Suprapubic skin (tissue), 4 donors: Measurements from ENCODE around the gene ADAM17.

- PRO-cap, result no peak
- RAMPAGE, long total RNA, 4 experiments, result no peak in any of the 4 experiments
Measured at GRCh38 chr2:9336041-9336789, 87.1 kb downstream of the ITGB1BP1 start.

GRCh38 chr2:9347417-9348071 lies 75.8 kb downstream of the ITGB1BP1 start:
- PRO-cap, result no peak
- RAMPAGE, long total RNA, 4 experiments, result no peak in any of the 4 experiments

DNA sequence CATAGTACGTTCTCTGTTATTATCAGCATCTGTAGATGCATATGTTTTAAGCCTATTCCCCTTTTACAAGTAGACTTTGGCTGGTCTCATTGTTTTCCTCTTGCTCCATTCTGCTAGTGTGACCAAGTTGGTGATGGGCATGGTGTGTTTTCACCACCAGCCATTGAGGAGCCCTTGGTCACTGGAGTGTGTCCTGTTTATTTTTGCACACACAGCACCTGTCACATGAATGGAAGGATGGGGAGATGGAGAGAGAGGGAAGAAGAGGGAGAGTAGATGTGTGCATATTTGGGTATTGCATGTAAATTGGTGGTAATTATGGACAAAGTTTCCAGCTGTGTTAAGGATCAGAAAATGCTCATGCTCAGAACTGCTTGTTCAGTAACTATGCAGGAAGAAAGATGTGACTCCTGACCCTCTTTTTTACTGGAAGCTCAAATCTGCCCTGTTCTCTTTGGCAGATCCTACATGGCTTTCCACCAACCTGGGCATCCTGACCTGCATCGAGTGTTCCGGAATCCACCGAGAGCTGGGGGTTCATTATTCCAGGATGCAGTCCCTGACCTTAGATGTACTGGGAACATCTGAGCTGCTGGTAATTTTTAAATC lies 64.9 kb downstream of the ITGB1BP1 start:
- PRO-cap, result no peak
- RAMPAGE, long total RNA, 4 experiments, result start-site peak on the plus strand in 1 of 4 experiments, centred at position 510 of the sequence, 32 reads per replicate

GRCh38 chr2:9423757-9424550 lies 500 bp downstream of the CPSF3 start:
- PRO-cap, result no peak
- RAMPAGE, long total RNA, 4 experiments, result no peak in any of the 4 experiments

GRCh38 chr2:9491496-9491859 lies 17.1 kb downstream of the IAH1 start:
- PRO-cap, result no peak
- RAMPAGE, long total RNA, 4 experiments, result no peak in any of the 4 experiments

DNA sequence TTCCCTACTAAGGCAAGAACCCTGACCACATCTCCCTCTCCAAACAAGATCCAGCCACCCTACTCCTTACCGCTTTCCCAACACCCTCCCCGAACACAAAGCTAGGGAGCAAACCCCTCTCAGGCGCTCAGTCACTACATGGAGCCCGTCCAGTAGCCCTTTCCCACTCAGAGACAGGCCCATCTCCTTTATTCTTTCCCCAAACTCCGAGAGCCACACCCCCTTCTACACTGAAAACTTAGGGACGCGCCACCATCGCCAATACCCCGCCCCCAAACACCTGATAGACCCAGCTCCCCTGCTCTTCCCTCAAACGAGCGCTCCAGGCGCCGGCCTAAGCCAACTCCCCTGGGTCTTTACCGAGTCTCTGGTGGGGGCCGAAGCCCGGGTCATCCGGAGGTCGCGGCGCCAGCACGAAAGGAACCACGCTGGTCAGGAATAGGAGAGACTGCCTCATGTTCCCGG lies 449 bp downstream of the ADAM17 start:
- PRO-cap, result no peak
- RAMPAGE, long total RNA, 4 experiments, result no peak in any of the 4 experiments

- PRO-cap, result bidirectional peak, plus-strand start at chr2:9555992, minus-strand start at chr2:9555725
- RAMPAGE, long total RNA, 4 experiments, result start-site peak on the minus strand in 2 of 4 experiments, at chr2:9555629-9555791 at its widest, 26 to 398 reads per replicate
Measured at GRCh38 chr2:9555614-9556306, at the start of gene ADAM17. Gene ADAM17 (minus strand): TSS chr2:9555830.

DNA sequence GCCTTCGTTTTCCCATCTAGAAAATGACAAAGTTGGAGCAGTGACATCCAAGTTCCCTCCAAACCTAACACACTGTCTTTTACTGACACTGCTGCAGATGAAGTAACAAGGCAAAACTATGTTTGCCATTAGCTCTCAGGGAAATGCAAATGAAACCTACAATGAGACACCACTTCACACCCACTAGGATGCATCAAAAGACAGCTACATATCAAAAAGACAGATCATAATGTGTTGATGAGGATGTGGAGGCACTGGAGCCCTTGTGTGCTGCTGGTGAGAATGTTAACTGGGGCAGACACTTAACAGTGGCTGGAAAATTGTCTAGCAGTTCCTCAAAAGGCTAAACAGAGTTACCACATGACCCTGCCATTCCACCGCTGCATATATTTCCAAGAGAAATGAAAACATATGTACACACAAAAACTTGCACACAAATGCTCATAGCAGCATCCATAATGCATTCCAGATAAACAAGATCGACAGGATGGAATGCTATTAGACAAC lies 19.7 kb upstream of the YWHAQ start:
- PRO-cap, result no peak
- RAMPAGE, long total RNA, 4 experiments, result no peak in any of the 4 experiments

DNA sequence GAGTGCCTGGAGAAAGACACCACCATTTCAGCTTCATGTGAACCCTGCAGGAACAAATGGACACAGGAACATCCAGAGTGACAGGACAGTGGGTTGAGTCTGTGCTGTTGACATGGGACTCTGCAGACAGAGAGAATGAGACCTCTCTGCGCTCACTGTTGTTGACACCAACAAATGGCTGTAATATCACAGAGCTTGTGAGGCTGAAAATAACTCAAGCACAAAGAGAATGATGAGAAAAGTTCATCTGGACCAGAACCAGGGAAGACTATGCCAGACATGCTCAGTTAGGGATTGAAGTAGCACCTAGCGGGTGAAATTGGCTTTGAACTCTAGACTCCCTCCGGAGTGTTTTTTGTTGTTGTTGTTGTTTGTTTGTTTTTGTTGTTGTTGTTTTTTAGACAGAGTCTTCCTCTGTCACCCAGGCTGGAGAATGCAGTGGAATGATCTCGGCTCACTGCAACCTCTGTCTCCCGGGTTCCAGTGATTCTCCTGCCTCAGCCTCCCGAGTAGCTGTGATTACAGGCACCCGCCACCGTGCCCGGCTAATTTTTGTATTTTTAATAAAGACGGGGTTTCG lies 37.1 kb upstream of the YWHAQ start:
- PRO-cap, result no peak
- RAMPAGE, long total RNA, 4 experiments, result no peak in any of the 4 experiments

DNA sequence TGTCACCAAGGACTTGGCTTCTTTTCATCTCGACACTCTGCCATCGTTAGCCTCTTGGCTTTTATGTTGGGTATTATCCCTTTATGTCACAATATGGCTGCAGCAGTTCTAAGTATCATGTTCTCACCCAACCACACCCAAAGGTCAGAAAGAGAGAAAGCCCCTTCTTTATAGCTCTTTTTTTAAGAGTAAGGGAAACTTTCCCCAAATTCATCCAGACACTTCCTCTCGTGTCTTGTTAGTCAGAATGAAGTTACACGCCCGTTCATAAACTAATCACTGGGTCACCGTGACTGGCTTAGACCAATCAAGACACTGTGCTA lies 104.9 kb upstream of the TAF1B start:
- PRO-cap, result no peak
- RAMPAGE, long total RNA, 4 experiments, result no peak in any of the 4 experiments

DNA sequence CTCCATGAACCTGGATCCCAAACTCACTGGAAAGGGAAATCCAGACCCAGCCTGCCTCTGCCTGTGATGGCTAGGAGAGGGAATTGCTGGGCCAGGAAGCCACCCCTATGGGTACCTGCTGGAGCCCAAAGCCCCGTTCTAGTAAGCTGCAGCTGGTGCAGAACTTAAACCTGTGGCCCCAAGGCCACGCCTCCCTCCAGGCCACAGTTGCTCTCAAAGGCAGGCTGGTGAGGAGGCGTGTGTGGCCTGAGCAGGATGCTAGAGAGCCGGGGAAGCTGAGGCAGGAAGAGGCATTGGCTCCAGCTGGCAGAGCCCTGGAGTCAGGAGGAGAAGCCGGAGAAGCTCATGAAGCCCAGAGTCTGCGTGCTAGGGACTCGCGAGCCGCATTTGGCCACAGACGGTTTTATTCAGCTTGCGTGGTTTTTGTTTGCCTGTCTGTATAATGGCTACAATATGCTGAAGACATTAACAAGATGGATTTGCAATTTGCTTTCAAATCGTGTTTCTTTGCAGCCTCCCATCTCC lies 63.4 kb upstream of the TAF1B start:
- PRO-cap, result no peak
- RAMPAGE, long total RNA, 4 experiments, result no peak in any of the 4 experiments

DNA sequence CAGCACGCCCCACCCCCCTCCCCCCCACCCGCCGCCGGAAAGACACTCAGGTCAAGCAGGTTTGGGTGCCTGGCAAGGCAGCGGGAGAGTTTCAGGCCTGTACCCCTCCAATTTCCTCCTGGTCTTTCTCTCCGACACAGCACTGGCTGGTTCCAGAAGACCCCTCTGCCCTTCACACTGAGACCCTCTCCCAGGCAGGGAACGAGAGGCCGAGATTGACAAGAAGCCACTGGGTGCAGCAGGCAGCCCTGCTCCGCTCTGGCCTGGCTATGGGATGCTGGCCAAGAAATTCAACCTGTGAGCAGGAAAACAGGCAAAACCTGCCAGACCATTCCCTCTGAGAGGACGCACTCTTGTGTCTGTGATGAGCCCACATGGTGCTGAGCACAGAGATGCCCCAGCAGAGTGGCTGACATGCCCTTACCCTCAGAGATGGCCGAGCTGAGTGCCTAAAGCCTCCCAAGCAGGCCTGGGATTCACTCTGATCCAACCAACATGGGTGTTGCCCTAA lies 34.4 kb upstream of the TAF1B start:
- PRO-cap, result no peak
- RAMPAGE, long total RNA, 4 experiments, result no peak in any of the 4 experiments

DNA sequence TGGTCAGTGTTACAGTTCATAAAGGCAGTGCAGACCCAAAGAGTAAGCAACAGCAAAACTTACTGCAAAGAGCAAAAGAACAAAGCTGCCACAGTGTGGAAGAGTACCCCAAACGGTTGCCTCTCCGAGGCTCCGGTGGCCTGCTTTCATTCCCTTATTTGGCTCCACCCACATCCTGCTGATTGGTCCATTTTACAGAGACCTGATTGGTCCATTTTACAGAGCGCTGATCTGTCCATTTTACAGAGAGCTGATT lies 37.6 kb upstream of the KLF11 start:
- PRO-cap, result no peak
- RAMPAGE, long total RNA, 4 experiments, result start-site peak on the minus strand in 1 of 4 experiments, centred at position 147 of the sequence, 5 reads per replicate

DNA sequence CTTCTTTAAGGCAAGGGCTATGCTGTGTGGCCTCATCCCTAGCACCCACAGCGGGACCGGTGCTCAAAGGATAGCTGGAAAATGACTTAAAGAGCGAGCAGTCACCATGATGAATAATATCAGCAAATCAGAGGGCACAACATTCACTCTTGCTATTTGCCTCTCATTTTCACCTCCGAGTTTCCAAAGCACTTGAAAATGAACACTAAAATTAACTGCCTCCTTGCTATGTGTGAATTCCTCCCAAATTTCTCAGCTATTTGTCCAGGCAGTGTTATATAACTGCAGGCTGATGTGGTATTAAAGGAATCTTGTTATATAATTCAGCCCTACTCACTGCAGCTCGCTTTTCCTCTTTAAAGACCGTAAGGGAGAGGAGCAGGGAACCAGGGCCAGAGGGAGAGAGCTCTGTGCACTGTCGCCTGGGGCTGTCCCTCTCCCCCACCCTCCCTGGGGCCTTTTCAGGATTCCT lies 1.4 kb downstream of the CYS1 start:
- PRO-cap, result no peak
- RAMPAGE, long total RNA, 4 experiments, result no peak in any of the 4 experiments

- PRO-cap, result no peak
- RAMPAGE, long total RNA, 4 experiments, result no peak in any of the 4 experiments
Measured at GRCh38 chr2:10080429-10081455, 531 bp upstream of the CYS1 start.

DNA sequence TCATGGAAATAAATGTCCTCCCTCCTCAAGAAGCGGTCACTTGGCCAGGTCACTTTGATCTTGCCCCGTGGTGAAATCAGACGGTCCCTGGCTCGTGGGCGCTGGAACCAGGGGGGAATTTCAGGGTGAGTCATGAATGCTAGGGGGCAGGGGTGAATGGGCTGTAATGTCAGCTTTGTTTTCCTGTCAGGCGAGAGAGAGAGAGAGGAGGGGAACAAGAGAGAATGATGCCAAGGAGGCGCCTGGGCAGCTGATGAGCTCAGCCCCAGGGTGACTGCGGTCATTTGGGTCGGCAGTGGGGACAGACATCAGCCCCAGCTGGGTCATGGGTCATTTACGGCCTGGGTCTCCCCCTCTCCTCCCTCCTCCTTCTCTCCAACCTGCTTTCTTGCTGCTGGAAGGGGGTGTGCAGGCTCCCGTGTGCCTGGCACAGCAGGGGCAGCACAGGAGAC lies 47.8 kb downstream of the RRM2 start:
- PRO-cap, result no peak
- RAMPAGE, long total RNA, 4 experiments, result no peak in any of the 4 experiments

DNA sequence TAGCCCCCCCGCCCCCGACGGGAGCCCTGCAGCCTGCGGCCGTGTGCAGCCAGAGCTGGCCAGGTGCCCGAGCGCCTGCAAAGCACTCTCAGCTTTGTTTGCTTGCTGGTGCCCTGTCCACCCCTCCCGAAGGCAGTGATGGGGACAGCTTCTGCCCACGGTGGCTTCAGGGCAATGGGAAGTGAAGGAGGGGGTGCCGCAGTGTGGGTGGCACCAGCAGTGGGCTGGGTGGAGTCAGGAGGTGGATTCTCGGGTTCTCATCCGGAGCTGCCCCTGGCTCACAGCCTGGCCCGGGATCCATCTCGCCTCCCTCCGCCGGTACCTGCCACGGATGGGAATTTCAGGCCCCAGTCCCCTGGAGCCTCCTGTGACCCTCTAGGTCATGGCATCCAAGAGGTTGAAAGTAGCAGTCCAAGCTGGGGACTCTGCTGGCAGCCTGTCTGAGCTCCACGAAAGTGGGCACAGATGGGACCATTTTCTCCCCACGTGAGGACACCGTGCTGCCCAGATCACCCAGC lies 15.9 kb upstream of the HPCAL1 start:
- PRO-cap, result no peak
- RAMPAGE, long total RNA, 4 experiments, result no peak in any of the 4 experiments

- PRO-cap, result no peak
- RAMPAGE, long total RNA, 4 experiments, result no peak in any of the 4 experiments
Measured at GRCh38 chr2:10312094-10312971, 9.6 kb downstream of the HPCAL1 start.

GRCh38 chr2:10342188-10342828 lies 39.6 kb downstream of the HPCAL1 start:
- PRO-cap, result no peak
- RAMPAGE, long total RNA, 4 experiments, result no peak in any of the 4 experiments

DNA sequence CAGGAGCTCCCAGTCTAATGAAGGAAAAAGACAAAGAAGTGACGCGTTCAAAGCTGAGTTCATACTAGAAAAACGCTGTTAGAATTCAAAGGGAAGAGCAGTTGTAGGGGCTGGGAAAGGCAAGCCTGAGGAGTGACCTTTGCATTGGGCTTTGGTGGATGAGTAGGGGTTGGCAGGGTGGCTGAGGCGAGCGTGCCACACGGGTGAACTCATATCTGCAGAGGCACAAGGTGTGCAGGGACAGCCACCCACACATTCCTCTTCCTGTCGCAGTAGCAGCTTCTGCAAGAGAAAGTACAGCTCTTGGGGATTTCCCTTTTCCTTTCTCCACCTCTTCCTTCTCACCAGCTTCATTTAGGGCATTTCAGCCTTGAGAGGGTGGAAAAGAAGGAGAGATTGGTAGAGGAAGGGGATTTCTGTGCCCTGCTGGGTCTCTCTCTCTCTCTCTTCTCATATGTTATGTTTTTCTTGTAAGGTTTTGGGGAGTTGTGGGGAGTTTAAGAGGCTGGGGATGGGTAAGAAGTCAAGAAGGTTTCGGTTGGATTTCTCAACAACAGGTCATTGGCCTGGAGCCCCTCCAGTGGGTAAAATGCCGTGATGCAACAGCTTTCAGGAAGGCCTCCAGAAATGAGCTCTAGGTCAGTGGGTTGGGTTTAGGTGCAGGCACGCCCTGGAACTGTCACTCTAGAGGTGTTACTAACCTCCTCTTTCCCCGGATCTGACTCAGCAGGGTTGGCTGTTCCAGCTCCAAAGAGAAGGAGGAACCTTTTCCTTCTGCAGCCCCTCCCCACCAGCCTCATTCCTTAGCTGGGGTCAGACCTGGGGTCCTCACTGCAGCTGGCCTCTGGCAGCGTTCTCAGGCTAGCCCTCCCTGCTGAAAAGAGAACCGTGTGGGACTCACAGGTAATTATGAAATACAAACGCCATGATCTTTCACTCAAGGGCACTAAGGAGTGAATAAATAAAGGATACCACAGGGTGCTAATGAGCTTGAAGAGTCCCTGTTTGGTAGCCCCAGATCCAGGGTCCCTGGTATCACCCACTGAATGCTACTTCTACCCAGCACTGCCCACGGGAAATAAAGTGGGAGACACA lies 39.9 kb downstream of the ODC1 start:
- PRO-cap, result no peak
- RAMPAGE, long total RNA, 4 experiments, result no peak in any of the 4 experiments